Measurements from ENCODE around the genes VARS2, MUCL3, TCF19, POU5F1 and HLA-C.

DNA sequence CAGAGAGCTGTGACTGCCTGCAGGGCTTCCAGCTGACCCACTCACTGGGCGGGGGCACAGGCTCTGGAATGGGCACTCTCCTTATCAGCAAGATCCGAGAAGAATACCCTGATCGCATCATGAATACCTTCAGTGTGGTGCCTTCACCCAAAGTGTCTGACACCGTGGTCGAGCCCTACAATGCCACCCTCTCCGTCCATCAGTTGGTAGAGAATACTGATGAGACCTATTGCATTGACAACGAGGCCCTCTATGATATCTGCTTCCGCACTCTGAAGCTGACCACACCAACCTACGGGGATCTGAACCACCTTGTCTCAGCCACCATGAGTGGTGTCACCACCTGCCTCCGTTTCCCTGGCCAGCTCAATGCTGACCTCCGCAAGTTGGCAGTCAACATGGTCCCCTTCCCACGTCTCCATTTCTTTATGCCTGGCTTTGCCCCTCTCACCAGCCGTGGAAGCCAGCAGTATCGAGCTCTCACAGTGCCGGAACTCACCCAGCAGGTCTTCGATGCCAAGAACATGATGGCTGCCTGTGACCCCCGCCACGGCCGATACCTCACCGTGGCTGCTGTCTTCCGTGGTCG lies 3.4 kb downstream of the TUBB start:
- PRO-cap, 2 experiments = no peak in any of the 2 experiments

GRCh38 chr6:30765359-30765820 lies 21.0 kb upstream of the IER3 start:
- PRO-cap, 2 experiments = no peak in any of the 2 experiments

DNA sequence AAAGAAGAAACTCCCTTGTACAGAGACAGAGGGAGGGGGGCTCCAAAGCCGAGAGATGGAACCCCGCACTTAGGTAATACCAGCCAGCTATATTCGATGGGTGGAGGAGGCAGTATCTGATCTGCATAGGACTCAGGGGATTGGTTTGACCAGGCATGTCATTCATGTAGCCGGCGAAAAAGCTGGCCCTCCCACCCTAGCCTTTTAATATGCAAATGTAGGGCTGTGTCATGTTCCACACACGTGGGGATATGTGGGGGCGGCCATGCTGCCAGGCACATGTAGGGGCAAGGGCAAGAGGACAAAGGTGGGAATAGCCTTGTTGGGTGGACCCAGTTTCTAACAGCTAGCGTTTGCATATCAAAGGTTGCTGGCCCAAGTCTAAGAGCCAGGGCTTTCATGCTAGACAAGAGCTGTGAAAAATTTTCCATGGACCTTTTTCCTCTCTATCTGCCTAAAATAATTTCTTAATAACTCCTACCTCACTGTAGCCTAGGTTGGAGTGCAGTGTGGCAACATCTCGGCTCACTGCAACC lies 39.1 kb upstream of the DDR1 start:
- PRO-cap, 2 experiments = no peak in any of the 2 experiments

DNA sequence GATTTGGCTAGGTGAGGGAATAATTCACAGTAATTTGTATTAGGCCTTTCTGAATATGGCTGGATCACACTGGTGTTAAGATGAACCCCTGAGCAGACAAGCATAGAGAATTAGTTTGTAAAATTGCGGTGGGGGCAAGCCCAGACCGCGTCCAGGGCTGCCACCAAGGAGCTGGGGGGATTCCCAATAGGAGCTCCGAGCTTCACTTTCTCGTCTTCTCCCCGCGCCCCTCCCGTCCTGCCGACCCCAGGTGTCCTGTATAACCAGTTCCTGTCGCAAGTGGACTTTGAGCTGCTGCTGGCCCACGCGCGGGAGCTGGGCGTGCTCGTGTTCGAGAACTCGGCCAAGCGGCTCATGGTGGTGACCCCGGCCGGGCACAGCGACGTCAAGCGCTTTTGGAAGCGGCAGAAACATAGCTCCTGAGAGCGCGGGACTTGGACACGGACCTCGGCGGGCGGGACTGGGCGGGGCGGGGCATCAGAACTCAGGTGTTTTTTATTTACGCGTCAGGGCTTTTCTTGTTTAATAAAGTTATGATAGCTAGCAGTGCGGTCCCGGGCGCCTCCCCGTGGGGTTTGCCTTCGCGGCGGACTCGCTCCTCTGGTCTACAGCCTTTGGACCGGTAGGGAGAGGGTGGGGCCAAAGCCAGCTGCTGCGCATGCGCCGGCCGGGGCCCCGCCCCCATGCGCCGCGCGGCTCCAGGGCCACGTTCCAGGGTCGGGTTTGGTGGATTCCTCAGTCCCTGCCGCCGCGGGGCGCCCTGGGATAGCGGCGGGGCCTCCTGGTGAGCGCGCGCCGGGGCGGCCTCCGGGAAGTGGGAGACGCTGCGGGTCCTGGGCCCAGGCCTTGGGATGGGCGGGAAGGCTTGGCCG lies at the start of gene VARS2:
TSS of gene VARS2 (plus strand) at position 678 of the 872 bp plus-strand sequence.
- PRO-cap, 2 experiments = peak in 2 of 2 experiments; most common plus-strand start position 765 of the sequence (in 1); most common minus-strand start position 577 of the sequence (in 2)

DNA sequence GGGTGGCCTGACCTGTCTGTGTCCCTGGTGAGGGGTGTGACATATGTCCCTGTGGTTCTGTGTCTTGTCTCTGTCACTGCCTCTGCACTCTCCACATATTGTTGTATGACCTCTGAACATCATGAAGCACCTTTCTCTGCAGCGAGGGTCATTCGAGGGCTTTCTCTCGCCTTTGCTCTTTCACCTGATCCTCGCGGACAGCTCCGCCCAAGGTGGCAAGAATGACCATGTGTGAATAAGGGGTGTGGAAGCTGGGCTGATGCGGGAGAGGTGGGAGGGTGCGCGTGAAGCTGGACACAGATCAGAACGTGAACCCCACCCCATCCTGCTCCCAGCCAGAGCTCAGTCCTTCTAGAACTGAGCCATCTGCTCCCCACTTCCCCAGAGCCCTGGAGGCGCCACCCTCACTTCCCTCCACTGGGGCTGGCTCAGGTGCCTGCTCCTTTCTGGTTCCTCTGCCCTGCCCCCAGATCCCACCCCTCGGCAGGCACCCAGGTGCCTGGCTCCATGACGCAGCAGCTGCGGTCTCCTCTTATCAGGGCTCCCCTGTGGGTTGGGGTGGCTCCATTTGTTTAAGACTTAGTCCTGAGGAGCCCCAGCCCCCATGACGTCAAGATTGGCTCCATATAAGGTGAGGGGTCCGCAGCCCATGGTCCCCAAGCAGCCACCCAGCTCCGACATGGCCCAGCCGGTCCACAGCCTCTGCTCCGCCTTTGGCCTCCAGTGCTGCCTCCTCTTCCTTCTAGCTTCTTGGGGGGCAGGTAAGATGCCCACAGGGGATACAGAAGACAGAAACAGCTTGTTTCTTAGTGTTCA lies at the start of gene MUCL3:
TSS of gene MUCL3 (plus strand) at position 653 of the 816 bp plus-strand sequence.
- PRO-cap, 2 experiments = no peak in any of the 2 experiments

DNA sequence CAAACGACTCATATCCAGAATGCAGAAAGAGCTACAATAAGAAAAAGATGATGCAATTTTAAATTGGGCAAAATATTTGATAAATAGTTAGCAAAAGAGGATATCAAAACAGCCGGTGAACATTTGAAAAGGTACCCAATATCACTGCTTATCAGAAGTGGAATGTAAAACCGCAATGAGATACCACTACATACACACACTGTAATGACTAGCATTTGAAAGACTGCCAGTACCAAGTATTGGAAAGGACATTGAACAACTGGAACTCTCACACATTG lies 25.7 kb downstream of the MUC22 start:
- PRO-cap, 2 experiments = no peak in any of the 2 experiments

GRCh38 chr6:31157905-31158953 lies at the start of gene TCF19:
TCF19 (plus strand) TSS chr6:31158589.
- PRO-cap, 2 experiments = peak in 2 of 2 experiments; most common plus-strand start chr6:31158524 (in 1); most common minus-strand start chr6:31158194 (in 2)

DNA sequence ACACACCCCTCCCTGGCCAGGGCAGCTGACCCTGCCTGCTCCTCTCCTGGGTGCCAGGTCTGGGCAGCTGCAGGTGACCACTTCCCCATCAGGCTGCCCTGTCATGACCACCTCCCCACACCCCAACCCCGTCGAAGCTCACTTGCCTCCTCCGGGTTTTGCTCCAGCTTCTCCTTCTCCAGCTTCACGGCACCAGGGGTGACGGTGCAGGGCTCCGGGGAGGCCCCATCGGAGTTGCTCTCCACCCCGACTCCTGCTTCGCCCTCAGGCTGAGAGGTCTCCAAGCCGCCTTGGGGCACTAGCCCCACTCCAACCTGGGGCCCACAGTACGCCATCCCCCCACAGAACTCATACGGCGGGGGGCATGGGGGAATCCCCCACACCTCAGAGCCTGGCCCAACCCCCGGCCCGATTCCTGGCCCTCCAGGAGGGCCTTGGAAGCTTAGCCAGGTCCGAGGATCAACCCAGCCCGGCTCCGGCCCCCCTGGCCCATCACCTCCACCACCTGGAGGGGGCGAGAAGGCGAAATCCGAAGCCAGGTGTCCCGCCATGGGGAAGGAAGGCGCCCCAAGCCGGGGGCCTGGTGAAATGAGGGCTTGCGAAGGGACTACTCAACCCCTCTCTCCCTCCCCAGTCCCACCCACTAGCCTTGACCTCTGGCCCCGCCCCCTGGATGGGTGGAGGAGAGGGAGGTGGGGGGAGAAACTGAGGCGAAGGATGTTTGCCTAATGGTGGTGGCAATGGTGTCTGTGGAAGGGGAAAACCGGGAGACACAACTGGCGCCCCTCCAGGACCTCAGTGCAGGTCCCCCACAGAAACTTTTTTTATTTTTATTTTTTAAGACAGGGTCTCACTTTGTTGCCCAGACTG lies at the start of gene POU5F1:
TSS of gene POU5F1 (minus strand) at position 613 of the 870 bp plus-strand sequence.
- PRO-cap, 2 experiments = no peak in any of the 2 experiments

GRCh38 chr6:31171234-31171765 lies 818 bp upstream of the POU5F1 start:
- PRO-cap, 2 experiments = no peak in any of the 2 experiments

GRCh38 chr6:31196128-31196736 lies 25.8 kb upstream of the POU5F1 start:
- PRO-cap, 2 experiments = peak in 2 of 2 experiments; most common plus-strand start chr6:31196414 (in 2)

DNA sequence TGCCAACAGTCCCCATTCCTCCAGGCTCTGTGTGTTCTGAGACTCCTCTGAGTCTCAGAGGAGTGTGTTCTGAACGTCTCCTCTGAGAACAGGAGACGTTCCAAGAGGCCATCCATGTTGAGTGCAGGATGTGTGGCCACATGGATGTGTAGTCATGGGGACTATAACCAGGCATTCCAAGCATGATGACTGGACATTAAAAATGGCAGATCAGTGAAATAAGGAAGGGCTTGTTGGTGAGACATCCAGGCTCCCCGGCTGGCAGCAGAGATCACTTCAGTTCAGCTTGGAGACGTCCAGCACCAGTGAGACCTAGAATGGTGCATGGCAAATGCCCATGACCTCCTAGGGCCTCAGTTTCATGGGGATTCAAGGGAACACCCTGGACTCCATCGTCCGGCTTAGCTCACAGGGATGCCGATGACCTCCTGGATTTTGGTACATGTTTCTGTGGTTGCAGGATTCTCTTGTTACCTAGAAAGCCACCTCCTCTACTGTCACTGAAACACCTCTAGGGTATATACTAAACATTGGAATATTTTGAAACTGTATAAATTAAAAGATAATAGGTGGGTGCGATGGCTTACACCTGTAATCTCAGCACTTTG lies 34.4 kb upstream of the POU5F1 start:
- PRO-cap, 2 experiments = no peak in any of the 2 experiments

DNA sequence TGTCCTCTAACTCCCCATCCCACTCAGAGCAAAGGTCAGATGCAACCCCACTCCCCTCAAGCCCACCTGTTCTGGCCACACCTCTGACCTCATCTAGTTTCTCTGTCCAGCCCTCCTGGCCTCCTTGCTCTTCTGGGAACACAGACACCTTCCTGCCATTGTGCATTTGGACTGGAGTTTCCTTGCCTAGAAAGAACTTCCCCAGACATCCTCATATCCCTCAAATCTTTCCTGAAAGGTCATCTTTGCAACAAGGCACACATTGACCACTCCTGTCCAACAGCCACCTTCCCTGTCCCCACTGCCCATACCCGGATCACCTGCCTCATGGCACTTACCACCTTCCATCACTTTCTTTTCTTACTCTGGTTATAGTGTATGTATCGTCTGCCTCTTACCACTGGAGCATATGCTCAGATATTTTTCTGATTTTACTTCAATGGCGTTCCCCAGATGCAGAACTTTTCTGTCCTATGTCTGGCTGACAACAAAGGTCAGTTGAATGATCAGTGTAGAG lies 4.3 kb downstream of the HLA-C start:
- PRO-cap, 2 experiments = no peak in any of the 2 experiments

DNA sequence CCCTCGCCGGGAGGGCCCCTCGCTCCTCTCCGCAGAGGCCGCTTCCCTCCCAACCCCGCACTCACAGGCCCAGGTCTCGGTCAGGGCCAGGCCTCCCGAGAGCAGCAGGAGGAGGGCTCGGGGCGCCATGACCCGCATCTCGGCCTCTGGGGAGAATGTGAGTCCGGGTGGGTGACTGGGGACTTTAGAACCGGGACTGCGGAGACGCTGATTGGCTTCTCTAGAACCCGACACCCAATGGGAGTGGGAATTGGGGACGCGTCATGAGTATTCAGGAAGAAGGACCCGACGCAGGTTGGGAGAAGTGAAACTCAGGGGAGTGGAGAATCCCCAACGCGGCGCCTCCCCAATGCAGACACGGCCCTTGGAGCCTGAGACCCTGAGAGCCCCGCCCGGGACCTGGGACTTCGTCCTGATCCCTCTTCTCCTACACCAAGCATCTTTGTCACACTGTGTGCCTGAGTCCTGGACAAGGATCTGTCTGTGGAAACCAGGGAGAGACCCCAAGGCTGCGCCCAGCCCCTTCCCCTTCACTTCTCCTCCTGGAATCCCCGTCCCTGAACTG lies at the start of gene HLA-C:
TSS of gene HLA-C (minus strand) at position 159 of the 565 bp plus-strand sequence.
- PRO-cap, 2 experiments = peak in 2 of 2 experiments; most common plus-strand start position 307 of the sequence (in 1); most common minus-strand start position 144 of the sequence (in 1)

DNA sequence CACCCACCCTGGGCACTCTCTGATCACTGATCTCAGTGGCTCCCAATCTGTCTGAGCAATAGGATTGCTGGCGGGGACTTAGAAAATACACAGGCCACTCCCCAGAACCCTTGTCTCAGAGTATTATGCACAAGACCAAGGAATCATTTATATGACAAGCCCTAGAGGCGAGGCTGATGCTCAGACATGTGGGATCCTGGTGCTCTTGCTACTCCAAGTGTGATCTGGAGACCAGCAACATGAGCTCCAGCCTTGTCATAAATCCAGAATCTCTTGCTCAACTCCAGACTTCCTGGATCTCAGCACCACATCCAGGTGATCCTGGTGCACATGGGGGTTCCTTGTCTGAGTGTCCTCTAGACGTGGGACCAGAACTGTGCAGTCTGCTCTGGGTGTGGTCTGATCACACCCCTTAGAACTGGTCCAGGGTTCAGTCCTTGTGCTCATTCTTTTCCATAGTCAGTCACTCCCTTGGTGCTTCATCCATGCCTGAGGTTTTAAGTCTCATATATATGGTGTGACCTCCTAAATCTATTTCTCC lies 5.3 kb downstream of the HLA-B start:
- PRO-cap, 2 experiments = no peak in any of the 2 experiments

DNA sequence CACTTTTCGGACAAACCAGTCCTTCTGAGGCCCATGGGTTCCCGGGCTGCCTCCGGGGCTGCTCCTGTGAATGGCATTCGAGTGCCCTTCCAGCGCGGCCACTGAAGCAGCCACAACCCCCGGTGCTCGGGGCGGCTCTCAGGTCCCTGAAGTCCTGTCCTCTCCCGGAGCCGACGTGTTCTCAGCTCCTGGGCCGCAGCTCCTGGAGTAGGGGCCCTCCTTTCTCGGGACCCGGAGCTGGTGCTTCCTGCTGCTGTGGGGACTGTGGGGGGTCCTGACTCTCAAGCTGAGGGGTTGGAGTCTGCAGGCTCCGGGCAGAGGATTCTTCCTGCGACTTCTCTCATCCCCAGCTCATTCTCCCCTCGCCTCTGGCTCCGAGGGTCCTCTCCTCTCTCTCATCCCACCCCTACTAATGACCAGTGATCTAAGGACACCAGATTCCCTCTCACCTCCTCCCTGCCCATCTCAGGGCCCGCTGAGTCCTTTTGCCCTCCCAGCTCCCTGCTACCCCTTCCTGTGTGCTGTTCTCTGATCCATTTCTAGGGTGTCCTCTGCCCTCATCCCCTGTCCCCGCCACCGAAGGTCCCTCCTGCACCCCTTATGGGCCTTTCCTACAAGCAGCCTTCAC lies 684 bp downstream of the MICA start:
- PRO-cap, 2 experiments = no peak in any of the 2 experiments

DNA sequence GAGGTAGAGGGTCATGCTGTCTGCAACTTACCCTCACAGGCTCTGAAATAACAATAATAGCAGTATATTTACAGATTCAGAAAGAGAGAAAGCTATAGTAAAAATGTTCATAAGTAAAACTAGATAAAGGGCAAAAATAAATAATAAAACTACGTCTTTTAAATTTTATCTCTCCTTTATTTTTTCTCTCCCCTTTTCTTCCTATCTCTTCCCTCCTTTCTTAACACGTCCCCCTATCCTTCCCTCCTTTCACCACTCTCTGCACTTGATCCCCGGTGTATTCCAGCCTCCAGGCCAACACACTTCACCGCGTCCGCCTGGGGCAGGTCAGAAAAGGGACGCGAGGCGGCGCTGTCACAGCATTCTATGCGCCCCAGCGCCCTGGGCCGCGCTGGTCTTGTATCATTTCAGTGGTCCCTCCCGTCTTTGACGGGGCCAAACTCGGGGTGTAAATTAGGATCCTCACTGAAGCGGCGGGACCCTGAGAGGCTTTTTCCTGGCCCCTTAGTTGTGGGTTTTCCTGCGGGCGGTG lies 4.3 kb upstream of the MICB start:
- PRO-cap, 2 experiments = no peak in any of the 2 experiments

- PRO-cap, 2 experiments = no peak in any of the 2 experiments
These were observed 1.2 kb downstream of the ATP6V1G2 start for GRCh38 chr6:31545141-31545751.

- PRO-cap, 2 experiments = no peak in any of the 2 experiments
These were observed 10.5 kb downstream of the NFKBIL1 start for GRCh38 chr6:31557505-31558681.

DNA sequence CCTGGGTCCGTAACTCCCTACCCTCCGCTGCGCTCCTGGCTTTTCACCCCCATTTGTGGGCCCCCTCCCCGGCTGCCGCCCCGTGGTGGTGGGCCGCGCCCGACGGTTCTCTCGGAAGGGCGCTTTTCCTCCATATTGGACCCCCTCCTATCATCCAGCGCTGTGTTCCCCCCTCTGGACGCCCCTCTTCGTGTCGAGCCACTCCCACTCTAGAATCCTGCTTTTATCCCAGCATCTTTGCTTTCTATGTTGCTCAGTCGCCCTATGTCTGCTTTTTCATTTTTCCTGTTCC lies 557 bp downstream of the PRRC2A start:
- PRO-cap, 2 experiments = no peak in any of the 2 experiments

DNA sequence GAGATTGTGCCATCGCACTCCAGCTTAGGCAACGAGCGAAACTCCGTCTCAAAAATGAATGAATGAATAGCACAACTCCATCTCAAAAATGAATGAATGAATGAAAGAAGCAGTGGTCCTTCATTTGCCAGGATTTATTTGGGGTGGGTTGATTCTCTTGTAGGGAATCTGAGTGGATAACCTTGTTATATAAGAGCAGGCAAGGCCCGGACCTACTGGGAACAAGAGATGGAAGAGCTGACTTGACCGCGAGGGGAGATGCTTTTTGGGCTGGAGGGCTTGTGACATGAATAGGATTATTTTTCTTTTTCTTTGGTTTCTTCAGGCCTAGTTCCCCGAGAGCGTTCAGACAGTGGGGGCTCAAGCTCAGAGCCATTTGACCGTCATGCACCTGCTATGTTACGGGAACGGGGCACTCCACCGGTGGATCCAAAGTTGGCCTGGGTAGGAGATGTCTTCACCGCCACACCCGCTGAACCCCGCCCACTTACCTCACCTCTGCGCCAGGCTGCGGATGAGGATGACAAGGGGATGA lies 9.8 kb downstream of the PRRC2A start:
- PRO-cap, 2 experiments = no peak in any of the 2 experiments

Data from psoas muscle (tissue), 2 donors.